Hair follicle dermal papilla cell (primary cell): ENCODE measurements around a stretch of chr2.

- CAGE, long polyA plus RNA, result no peak
These were observed 11.2 kb downstream of the SP110 start for GRCh38 chr2:230208655-230208931.

DNA sequence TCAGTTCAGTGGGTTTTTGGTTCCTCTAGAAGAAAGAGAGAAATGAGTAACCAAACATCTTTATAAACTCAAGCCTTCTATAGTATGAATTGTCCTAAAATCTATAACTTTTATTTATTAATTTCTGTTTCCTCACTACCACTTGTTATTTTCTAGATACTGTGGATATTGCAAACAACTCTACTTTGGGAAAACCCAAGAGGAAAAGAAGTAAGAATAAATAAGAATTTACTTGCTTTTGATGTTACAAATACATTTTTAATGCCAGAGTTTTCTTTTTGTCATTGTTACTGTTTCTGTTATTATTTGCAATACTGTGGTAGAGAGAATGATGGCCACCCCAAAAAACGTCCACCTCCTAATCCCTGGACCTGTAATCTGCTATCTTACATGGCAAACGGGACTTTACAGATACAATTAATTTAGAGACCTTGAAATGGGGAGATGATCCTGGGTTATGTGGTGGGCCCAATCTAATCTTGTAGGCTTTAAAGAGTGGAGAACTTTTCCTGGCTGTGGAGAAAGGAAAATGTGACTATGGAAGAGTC, 44.5 kb upstream of the SP100 start:
- CAGE, long polyA plus RNA, result no peak

DNA sequence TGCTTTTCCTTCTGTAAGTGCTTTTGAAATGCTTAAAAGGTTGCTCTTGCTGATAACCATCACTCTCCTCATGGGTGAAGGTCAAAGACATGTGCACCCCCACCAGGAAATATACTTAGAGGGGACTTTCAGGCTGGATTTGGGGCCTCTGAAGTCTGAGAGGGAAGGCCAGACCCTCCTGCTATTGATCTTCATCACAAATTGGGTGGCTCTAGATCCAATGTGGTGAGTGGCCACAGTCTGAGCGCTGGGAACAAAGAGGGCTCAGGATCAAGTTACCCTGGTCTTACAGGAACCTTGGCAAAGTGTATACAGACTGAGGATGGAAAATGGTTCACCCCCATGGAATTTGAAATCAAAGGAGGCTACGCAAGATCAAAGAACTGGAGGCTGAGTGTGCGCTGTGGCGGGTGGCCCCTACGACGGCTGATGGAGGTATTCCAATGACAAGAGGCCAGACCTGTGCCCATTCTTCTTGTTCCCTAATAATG, 24.2 kb upstream of the SP100 start:
- CAGE, long polyA plus RNA, result no peak

DNA sequence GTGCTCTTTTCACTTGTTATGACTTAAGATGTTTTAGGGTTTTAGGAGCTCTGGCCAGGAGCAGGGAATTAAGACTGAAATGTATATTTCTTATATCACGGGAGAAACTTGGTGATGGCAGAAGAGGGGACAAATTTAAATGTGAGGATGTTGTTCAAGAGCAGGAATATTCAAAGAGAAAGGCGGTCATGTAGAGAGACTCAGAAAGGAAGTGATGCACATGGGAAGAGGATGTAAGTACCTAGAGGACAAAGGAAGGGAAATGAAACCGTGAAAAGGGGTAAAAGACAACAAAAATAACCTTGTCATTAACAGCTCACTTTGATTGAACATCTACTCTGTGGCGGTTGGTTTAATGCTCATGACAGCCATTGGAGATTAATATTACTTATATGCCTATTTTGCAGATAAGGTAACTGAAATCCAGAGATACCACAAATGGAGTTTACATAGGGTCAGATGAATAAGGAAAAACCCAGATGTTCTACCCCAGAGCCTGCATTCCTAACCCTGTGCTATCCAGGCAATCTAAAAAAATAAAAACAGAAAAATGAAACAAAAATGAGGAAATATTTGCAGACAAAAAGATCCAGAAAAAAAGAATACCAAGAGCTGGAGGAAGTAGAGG, 32.1 kb downstream of the SP100 start:
- CAGE, long polyA plus RNA, result no peak

DNA sequence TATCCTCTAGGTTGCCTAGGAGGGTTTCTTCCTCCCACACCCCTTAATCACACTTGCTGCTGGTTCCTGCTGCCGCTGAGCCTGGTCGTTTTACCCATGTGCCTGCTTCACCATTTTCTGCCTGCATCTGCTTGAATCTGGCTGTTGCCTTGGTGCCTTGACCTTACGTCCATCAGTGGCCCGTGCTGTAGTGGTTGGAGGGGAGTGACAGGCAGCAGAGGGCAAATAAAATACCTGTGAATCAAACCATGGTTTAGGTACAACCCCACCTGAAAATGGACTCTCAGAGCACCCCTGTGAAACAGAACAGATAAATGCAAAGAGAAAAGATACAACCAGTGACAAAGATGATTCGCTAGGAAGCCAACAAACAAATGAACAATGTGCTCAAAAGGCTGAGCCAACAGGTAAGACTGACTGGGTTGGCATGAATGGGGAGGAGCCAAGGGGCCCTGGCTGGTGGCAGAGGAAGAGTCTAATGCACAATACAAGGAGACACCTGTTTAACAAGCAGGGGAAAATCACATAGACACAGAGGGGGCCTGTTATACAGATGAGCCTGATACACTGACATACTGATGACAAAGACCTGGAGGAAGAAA, 33.4 kb downstream of the SP100 start:
- CAGE, long polyA plus RNA, result no peak

- CAGE, long polyA plus RNA, result no peak
These were observed 68.9 kb upstream of the CAB39 start for GRCh38 chr2:230643447-230644475.

DNA sequence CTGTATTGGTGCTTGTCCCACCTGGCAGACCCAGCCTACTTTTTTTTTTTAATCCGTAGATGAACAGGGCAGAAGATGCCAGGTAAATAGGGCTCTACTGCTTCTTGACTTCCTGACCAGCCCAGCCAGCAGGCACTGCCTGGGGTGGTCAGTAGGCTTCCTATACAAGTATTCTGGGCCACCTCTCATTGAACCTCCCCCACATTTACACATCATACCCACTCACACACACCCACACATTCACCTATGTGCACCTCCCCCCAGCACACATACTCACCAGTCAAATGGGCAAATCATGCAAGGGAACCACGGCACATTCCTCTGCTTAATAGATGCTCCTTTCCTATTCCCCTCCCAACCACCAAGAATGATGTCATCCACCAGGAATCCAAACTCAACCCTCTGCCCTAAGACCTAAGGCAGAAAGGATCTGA, 21.8 kb upstream of the CAB39 start:
- CAGE, long polyA plus RNA, result no peak

DNA sequence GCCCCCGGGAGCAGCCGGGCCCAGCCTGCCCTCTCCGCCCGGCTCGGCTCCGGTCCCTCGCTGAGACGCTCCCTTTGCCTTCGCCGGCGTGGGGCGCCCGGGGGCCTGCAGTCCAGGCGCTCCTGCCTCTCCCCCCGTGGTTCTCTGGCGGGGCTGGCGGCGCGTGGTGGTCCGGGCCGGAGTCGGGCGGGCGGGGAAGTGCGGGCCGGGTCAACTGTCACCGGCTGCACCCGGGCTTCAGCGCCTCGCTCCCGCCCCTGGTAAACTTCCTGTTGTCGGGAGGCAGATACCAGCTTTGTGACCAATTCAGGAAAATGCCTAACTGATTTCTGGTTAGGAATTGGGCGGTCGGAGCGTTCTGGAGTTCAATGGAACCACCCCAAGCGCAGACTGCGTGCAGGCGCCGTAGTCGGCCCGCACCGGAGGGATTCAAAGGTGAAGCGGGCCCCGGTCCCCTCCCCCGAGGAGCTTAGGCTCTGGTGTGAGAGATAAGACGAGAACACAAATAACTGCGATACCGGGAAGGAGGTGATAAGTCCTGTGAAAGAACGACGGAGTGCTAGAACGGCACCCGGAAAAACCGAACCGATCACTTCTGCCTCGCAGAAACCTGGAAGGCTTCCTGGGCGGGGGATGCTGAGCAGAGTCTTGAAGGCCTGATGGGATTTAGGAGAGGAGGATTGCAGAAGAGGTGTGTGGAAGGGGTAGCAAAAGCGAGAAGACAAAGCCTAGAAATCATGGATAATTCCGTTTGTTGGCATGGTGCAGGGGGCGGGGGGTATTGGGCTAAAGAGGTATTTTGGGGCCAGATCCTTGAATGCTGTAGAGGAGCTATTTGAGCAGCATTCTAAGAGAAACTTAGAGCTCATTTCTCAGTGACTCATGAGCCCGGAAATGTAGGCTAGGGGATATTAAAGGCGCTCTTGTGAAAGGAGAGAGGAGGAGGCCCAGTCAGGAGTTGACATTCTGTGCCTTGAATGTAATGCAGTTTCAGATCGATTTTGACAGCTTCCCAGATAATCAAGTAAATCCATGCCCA, 1.0 kb downstream of the CAB39 start:
- CAGE, long polyA plus RNA, result no peak

DNA sequence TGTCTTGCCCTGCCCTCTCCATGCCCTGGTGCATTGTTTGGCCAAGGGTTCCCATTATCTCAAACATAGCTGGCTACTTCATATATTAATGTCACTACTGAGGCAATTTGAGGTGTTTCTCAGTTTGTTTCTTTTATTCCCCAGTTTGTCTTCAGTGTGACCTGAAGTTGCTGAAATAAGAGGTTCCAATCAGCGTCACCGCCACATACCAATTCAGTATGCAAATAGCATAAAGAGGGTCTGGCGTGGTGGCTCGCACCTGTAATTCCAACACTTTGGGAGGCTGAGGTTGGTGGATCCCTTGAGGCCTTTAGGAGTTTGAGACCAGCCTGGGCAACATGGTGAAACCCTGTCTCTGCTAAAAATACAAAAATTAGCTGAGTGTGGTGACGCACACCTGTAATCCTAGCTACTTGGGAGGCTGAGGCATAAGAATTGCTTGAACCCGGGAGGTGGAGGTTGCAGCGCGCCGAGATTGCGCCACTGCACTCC, 11.1 kb downstream of the CAB39 start:
- CAGE, long polyA plus RNA, result no peak

DNA sequence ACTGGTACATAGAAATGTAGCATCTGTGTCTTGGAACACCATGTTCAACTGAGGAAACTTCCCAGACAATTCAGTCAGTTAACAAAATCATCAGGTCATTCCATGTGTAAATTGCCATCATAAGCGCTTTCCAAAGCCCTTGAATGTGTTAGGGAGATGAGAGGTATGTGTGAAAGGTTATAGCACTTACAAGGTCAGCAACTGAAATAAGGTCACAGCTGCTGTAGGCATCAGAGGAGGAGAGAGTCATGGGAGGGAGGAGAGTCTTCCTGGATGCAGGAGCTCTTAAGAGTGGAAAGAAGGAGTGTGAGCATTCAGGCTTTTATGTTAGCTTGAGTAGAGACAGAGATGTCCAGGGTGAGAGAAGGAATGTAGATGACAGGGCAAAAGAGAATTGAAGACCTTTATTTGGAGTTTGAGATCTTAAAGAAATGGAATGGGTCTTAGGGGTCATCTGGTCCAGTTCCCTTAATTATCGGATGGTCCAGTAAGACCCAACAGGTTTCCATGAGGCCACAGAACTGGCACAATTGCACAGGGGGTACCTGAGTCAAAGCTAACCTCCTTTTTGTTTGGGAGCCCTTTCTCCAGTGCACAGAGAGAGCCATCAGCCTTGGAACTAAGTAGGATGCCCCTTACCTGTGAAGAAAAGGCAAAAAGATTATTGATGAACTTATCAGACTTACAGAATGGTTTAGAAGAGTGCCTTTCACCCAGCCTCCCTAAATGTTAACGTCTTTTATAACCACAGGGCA, 67.1 kb downstream of the CAB39 start:
- CAGE, long polyA plus RNA, result no peak

GRCh38 chr2:230902225-230902611, 22.8 kb downstream of the GPR55 start:
- CAGE, long polyA plus RNA, result no peak

DNA sequence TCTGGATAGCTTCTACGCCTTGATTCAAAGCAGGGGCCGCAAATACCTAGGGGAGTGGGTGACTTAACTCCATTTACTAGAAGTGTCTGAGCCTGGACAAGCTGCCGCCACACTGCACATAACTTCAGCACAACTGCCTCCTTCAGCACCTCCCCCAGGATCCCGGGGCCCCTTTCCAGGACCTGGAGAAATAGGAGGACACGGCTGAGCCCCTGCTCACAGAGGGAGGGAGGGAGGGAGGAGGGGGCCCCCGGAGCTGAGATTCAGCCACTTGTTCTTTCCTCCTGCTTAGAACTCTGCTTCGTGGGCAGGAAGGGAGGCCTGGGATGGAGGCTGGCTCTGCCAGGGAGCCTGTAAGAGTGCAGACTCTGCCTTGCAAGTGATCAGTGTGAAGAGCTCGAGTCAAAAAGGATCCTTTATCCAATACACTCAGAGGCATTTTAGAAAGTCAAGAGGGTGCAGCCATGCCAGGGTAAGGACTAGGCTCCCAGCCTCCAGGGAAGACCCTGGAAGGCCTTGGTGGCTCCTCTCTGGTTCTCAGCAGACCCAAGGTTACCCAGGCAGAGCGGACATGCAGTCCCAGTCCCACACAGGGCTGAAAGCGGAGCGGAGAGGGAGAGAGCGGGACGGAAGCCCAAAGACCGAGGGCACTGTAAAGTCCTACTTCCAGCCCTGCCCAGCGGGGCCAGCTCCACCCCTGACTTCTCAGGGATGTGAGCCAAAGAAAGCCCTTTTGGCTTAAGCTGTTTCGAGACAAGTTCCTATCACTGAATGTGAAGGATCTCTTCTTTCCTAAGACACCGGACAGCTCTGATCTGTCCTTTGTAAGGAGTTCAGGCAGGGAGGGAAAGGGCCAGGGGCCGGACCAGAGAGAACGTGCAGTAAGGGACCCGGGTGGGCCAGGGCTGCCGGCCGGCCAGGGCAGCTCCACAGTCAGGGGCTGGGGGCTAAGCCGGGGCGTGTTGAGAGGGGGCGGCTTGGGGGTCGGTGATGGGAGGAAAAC, 8.6 kb upstream of the ARMC9 start:
- CAGE, long polyA plus RNA, result no peak

DNA sequence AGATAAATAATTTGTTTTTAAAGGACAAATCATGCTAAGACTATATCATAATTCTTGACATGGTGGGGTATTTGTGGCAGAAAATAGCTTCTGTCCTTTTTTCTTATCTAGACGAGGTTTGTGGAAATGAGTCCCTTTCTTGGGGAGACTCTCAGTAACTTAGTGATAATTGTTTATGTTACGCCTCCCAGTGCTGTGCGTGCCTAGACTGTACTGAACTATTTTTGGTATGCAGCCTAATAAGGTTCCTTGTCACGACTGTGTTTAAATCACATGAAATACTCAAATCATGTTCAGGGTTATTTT, 23.7 kb downstream of the ARMC9 start:
- CAGE, long polyA plus RNA, result no peak

GRCh38 chr2:231318243-231318876, 77.2 kb upstream of the B3GNT7 start:
- CAGE, long polyA plus RNA, result no peak

DNA sequence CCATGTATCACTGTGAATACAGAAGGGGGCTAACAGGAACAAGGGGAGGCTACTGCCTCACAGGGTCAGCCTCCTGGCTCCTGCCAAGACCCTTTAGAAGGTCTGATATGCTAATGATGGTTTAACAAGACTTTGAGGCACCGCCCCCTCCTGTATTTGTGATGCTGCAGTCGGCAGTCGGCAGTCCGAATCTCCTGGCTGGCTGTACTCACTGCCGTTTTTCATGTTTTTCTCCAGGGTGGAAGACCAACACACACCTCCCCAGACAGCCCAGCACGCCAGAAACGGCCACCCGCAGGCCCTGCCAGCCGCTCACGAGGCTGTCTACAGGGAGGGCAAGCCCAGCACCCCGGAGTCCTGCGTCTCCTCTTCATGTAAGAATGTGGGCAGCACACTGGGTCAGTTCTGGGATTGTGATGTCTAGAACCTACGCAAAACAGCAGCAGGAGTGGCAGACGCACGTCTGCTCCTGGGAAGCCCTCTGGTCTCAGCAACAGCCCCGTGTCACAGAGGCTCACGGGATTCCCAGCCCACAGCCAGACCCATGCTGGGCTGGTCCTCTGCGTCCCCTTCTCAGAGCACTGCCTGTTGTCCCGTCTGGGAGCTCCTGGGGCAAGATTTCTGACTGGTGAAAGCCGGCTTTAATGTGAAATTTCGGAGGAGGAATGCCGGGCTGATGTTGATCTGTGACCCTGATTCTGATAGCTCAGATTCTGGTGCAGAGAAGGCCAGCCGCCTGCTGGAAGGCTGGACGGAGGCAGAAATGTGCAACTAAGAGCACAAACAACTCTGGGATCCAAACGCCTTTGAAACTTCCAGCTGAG, 39.7 kb upstream of the B3GNT7 start:
- CAGE, long polyA plus RNA, result no peak

DNA sequence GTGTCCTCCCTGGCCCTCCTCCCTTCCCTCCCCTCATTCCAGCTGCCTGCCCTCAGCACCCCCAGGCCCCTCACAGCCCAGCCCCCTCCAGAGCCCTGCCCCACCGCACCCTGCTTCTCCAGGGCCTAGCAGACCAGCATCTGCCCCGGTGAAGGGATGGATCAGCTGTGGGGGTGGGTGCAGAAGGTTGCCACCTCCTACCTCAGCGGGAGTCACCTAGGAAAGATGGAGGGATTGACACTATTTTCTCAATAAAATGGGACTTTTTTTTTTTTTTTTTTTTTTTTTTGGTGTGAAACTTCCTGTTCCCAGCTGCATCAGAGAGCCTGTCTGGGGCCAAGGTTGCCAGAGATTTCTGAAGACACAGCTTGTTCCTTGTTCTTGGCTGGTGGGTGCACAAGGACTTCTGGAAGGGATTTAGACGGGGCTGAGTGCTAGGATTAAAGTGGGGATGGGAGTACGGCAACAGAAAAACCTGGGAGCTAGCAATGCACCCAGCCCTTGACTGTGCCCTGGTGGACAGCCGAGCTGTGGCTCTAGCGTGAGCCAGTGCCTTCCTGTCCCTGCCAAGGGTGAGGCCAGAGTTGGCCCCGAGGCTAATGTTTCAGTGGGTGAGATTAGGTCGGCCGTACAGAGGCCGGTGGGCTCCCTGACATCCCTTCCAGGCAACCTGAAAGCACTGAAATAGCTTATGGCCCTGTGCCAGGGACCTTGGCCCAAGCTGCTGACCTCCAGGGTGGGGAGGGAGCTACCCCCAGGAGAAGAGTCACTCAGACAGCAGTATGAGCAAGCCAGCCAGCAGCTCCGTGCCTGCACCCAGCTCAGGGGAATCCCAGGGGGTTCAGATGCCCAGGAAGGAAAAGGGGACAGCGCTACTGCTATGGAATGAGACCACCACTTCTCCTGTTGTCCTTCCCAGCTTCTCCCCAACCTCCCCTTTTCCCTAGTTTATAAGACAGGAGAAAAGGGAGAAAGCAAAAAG, 4.6 kb downstream of the B3GNT7 start:
- CAGE, long polyA plus RNA, result no peak

DNA sequence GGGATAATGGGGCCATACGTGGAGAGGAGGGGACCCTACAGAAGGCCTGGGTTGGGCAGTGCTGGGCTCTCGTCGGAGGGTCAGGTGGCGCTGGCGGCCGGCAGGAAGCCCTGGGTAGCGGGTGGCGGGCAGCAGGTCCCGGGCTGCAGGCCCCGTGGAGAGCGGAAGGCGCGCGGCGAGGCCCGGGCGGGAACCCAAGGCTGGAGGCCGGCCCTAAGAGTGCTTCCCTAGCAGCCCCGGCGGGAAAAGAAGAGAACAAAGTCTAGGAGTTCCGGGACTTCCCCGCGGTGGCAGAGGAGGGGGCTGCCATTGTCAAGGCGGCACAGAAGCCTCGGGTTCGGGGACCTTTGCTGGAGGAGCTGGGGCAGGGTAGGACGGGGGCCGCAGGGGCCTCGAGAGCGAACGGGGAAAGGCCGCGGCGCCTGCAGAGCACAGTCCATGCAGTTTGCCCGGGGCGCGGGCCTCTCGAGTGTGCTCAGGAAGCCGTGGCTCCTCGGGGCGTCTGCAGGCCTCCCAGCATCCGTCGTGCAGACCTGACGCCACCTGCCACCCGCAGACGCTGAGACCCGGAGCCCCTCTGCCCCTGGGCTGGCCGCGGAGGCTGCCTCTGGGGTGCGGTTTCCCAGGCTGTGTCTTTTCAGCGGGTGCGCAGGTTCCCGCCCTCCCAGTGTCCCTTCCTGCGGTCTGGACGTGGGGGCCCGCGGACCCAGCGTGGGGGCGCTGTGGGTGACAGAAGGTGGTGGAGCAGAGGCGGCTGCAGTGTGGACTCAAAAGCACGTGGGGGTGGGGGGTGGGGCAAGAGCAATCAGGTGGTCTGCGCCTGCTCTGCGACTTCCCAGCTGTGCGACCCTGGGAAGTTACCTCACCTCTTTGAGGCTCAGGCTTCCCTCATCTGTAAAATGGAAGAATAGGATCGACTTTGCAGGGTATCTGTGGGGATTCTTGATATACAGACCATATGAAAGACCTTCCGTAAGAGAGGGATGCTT, 19.4 kb upstream of the NCL start:
- CAGE, long polyA plus RNA, result no peak

- CAGE, long polyA plus RNA, result no peak
These were observed 14.6 kb downstream of the NMUR1 start for GRCh38 chr2:231515484-231516170.

- CAGE, long polyA plus RNA, result no peak
These were observed 11.9 kb upstream of the NMUR1 start for GRCh38 chr2:231542093-231542540.

- CAGE, long polyA plus RNA, result no peak
These were observed 18.6 kb downstream of the TEX44 start for GRCh38 chr2:231611349-231611674.